ENCODE results near the genes ADGRV1, ARRDC3, MCTP1 and ELL2.

- PRO-cap = no peak
These were observed 1.2 kb downstream of the LYSMD3 start for GRCh38 chr5:90528267-90528437.

GRCh38 chr5:90558307-90559491 lies at the start of gene ADGRV1:
Gene ADGRV1, plus strand, starts transcription at chr5:90558797.
- PRO-cap = no peak

DNA sequence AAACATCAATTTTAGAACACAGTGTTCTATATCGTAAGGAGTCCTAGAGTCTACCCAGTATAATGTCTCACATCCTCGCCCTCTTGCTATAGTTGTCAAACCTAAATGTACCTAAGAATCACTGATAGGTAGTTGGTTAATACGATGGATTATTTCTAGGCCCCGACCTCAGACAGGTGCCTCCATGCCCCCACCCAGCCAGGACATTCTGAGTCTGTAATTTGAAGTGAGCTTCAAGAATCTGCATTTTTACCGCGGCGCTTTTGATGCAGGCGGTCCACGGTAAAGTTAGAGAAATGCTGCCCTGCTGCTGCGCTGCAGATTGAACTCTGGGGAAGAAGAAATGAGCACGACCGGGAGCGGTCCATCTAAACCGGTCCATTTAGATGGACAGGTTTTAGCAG lies 103.8 kb downstream of the ARRDC3 start:
- PRO-cap = no peak

DNA sequence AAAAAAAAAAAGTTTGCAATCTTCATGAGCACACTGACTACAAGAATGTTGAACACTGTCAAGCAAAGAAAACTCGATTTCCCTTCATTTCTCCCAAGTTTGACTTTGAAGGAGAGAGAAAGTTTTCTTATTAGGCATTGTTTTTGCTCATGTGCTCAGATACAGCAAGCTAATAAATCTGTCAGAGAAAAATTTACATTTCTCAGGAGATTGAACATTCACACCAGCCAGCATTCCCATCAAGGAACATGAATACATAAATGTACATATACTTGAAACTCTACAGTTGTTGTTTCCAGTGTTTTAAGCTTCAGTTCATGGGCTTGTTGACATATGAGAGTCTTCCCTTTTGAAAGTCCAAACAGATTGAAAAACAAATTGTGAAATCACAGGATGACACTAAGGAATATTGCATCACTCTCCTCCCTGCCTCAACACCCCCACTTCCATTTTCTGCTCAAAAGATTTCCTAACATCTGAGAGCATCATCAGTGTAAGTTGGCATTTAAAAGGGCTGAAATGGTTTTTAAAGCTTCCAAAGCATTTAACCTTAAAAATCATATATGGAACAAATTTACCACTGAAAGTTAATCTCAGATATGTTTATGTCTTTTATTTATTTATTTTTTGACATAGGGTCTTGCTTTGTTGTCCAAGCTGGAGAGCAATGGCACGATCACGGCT lies 81.7 kb downstream of the ARRDC3 start:
- PRO-cap = no peak

DNA sequence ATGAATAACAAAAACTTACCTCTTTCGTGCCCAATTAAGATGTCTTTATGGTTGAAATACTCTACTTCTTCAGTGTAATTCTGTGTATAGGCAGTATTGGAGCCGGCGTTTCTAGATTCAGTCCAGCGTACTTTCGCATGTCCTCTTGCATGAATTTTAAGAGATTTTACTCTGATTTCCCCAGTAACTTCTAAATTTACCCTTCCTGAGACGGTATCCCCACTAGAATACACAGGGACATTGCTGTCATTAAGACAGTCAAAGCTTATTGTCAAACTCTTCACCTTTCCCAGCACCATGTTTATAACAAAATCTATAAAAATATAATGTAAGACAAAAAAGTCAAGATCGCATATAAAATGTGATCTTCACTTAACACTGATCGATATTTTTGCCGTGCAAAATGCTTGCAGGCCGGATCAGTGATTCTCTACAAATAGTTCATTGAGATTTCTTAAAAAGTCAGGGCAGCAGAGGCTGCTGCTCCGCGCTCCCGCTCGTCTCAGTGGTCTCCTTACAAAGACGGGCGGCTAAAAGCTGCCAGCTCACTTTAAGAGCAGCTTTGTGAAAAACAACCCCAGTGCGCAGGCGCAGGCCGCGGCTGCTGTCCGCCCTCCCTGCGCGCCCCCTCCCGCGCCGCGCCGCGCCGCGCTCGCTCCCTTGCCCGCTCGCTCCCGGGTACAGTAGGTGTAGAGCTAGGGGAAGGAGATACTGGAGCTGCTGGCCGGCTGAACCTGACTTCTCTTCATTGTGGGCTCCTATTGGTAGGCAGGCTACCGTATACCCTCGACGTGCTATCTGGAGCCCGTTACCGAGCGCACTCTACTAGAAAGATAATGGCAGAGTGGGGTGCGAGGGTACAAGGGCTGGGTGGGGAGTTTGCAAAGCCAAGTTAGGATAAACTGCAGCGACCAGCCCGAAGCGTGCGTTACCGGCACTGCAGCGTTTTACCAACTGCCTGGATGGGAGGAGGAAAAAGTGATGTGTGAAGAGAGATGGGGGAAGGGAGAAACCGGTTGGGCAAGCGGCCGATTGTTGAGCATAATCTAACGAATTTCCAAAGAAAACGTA lies at the start of gene ARRDC3:
Gene ARRDC3, minus strand, starts transcription at position 524 of the 1,071 bp plus-strand sequence.
- PRO-cap = bidirectional peak, plus-strand start at position 711 of the sequence, minus-strand start at position 504 of the sequence; bidirectional peak, plus-strand start at position 990 of the sequence, minus-strand start at position 949 of the sequence

DNA sequence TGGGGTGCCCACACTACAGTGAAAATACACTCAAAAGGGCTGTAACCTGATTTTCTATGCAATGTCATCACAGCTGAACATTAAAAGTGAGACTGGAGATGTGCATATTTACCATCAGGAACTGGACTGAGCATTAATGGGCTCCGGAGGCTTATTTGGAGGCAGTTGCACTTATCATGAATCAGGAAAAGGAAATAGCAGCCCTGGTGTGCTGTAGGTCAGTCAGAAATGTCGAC lies 942.0 kb upstream of the NR2F1 start:
- PRO-cap = no peak

DNA sequence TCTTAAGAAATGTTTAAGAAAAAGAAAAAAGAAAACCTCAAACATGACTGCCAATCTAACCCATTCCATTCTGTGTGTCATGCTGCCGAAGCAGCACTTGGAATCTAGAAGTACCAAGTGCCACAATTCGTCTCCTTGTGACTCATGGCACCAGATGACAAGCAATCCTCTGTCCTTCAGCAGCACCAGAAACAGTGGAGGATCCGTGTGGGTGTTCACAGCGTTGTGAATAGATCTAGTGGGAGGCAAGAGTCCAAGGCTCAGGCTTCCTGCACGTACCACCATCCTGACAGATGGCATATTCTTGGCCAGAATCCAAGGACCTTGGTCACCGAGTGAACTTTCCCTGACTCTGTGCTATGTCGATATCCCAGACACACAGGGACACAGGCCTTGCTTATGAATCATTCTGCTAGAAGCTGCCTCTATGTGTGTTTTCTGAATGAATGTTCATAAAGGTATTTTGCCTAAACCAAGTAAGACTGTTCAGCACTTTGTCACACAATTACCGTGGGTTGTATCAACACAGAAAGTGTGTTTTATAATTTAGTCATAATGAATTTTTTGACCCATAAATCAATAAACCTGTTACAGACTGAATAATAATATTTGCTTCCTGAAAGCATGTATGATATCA lies 504.4 kb upstream of the NR2F1 start:
- PRO-cap = no peak

DNA sequence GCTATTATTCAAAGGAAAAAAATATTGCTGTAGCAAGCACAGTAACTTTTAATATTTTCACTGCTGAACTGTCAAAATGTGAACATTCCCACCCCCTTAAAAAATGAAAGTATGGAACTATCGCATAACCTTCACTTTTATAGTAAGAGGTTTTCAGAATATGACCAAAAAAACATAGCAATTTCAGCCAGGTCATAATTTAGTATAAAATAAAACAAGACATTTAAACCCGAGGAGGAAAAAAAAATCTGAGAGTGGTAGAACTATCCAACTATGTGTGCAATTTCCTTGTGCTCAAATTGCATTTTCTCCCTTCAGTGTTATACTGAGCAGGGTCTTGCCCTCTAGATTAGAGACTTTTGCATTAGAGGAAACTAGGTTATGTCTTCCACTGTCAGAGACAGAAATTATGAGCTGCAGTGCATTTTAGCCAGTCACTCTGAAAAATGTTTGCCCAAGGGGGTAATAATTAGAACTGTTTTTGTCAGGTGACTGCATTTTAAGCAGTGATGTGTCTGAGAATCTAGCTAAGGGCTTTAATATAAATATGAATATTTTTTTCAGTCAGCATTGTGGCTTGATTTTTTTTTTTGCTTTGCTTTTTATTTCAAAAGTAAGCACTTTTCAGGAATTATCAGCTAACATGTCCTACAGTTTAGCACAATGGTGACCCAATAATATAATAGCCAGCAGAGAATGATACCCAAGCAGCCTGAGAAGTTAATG lies 332.5 kb upstream of the NR2F1 start:
- PRO-cap = no peak

DNA sequence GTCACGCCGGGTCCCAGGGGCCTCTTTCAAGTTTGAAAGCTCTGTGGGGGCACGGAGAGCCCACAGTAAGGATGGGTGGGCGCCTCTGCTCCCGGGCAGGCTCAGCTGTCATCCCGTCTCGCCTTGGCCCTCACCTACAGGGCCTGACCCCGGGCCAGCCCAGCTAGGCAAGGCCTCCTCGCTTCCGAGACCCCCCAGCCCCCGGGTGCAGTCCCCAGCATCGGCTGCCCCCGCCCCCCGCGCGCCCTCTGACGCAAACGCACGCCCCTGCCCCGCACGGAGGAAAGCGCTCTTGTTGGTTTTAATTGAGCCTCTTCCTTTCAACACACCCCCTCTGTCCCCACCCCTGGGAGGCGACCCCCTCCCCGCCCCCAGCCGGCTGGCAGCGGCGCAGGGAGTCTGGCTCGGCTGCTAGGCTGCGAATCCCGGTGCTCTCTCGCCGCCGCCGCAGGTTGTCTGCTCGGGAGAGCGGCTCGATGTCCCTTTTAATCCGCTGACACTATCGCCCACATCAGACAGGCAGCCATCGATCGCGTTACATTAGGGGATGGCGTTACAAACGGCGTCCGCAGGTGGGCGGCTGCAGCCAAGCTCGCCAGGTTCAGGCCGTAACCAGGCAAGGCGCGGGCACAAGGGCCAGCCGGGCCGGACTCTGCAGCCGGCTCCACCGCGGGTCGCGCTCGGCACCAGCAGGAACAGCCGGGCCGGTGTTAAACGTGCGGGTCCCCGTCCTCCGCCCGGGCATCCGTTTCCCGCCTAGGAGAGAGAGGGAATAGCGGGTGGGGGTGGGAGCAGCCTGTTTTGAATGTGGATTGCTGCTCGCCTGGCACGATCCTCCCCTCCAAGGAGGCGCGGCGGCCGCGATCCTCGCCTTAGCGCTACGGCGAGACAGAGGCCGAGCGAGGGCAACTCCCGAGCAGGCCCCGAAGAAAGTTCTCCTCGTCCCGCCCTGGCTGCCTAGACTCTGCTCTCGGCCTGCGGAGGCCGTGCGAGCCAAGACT lies 3.3 kb upstream of the NR2F1 start:
- PRO-cap = no peak

DNA sequence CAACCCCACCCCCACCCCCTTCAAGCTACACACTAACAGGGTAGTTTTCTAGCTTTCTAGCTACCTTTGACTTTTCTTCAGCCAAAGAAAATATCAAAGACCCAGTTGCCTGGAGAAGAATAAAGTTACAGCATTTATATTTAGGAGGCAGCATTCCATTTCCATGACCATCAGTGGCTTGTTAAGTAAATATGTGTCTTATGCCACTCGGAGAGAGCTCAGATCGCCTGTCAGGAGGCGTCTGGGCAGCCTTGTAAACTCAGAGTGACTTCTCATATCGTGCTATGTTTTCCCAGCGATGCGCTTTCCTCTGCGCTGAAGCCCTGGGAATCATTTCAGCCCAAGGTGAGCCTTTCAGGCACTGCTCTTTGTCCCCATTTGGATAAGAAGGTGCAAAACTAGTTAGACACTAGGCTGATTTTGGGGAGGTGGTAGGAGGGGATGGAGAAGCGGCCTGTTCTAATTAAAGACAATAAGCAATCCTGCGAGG lies 24.3 kb downstream of the NR2F1 start:
- PRO-cap = no peak

DNA sequence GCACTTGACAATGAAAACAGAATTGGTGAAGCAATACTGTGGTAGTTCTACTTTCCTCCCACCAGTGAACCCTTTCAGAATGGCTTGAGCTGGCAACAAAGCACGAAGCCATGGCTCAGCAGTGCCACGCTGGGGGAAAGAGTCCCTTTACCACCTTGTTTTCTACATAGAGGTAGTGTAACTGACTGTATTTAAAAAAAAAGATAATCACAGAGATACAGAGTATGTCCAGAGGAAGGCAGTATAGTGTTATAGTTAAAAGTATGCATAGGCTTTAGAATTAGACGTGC lies 49.1 kb upstream of the POU5F2 start:
- PRO-cap = no peak

DNA sequence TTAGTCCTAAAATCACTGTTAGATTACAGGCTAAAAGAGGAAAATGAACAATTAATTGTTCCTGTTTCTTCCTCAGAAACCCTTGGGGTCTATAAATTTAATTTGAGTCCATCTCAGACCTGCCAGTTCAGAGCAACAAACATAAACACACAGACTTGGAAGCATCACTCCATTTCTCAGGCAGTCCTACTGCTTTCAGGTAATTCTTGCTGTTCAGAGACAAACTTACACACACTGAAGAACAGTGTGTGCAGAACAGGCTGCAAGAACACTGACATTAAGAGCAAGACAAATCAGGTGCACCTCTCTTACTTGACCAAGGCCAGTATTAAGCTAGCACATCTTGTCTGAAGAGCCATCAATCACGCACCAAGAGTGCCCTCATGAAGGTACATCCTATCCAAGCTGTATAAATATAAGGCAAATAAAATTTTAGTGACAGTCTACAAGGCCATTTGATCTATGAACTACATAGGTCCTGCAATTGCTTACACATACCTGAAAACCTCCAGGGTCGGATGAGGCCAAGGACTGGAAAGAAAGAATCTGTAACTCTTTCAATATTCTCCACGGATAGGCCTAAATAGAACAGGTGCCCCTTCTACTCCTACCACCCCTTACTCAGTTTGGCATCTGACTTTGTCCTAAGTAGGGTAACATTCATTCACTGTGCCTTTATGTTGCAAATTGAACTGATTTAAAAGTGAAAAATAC lies 250.4 kb upstream of the FAM172A start:
- PRO-cap = no peak

DNA sequence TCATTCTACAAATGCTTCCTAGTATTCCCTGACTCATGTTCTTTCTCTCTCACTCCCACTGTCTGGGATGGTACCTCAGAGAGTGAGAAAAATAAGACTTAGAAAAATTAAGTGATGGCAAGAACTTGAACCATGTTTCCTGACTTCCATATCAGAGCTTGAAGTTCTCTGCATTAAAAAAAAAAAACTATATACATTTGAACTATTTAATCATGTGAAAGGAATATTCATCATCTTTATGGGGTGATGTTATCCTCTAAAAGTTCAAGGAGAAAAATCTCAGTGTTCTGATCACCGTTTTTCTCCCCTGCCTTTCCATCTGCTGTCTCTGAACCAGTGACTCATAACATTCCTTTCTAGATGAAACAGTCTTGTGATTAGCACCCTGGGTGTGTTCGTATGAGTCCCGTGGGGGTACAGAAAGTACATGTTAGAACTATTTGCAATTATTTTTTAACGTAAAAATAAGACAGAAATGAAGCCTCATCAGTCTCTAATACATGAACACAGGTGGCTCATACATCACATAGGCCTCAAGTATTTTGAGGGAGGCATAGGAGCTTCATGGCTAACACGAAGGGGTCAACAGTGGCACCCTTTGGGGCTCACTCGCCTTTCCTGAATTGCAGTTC lies 283.1 kb downstream of the SLF1 start:
- PRO-cap = no peak

DNA sequence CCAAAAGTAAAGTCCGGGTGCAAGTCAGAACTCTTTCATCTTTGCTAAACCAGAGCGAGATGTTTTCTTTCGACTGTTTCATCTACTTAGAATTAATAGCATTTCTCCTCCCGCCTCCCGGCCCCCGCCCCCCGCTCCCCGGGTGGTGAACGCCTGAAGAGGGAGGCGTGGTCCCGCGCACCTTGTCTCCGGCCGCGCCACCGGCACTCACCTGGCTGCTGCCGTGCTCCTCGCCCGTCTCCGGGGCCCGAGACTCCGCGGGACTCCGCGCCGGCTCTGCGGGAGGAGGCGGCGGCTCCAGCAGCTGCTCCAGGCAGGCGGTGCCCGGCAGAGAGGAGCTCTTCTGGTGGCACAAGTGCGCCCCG lies 1.3 kb downstream of the MCTP1 start:
- PRO-cap = no peak

GRCh38 chr5:95284832-95285643 lies at the start of gene MCTP1:
Gene MCTP1, minus strand, starts transcription at chr5:95285094.
- PRO-cap = no peak

- PRO-cap = no peak
These were observed 20.2 kb upstream of the RHOBTB3 start for GRCh38 chr5:95710761-95711486.

GRCh38 chr5:95723416-95724023 lies 7.6 kb upstream of the RHOBTB3 start:
- PRO-cap = no peak

DNA sequence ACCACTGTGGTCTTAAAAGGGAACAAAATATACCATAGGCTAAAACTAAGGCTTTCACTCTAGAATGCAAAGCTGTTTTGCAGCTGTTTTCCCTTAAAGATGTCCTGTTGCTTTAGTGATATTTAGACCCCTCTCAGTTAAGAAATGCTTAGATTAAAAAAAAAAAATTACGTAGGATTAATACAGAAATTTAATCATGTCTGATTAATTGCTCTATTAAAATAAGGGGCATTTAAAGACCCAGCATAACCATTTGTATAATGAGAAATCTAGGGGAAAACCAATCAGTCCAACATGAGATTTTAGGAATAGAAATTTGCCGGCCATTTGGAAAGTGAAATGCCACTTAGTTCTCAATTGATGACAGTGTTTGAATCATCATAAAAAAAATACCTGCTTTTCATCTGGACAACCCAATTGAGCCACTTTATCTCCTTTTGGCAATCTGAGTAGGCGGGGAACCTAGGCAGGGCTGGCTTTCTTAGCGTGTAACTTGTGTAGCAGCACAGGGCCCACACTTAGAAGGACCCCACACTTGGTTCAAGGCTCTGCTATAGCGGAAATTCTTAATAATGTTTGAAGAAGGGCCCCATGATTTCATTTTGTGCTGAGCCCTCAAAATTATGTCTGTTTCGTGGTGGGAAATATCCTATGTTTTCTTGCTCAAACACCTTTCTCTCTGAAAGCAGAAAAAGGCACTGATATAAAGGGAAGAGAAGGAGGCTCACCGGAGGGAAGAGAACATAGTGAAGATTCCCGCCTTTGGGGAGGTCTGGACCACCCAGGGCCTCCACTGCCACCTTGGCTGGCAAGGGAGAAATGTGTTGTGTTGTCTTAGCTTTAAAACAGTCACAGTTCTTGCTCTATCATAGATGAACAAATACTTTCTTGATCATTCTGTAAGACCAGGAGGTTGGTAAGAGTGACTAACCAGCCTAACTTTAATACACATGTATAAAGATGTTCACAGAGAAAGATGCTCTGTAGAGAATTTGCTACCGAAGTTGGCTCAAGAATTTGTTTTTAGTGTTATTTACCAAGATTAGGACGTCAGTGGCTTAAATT lies 28.9 kb downstream of the GLRX start:
- PRO-cap = no peak

DNA sequence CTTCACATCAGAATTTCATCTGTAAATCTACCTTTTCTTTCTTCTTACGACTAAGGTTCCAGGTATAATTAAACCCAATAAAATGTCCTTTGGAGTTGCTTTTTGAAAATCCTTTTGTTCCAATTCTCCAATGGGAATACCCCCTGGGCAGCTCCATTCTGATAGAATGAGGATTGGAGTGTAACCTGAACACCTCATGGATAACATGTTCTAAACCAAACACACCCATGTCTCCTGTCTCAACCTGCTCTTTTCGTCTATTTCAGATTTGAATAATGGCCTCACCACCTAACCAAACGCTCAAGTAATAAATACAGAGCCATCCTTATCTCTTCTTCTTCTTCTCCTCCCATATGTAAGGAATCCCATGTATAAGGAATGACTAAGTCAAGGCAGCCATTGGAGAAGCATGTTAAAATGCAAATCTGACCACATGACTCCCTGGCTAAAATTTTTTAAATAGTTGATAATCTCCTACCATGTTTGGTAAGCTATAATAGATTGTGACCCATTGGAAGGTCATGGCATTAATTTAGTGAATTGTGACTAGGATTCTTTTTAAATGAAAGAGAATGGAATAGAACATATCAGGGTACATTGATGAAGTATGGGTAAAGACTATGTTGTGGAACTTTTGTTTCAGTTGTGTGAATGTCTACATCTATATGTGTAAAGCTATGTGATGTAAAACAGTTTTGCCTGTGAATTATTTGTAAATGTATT lies 26.0 kb downstream of the ELL2 start:
- PRO-cap = no peak

- PRO-cap = bidirectional peak, plus-strand start at chr5:95962004, minus-strand start at chr5:95961901
These were observed at the start of gene ELL2 for GRCh38 chr5:95961297-95961941. Gene ELL2, minus strand, starts transcription at chr5:95961851.